ENCODE measurements around a stretch of chr7.

DNA sequence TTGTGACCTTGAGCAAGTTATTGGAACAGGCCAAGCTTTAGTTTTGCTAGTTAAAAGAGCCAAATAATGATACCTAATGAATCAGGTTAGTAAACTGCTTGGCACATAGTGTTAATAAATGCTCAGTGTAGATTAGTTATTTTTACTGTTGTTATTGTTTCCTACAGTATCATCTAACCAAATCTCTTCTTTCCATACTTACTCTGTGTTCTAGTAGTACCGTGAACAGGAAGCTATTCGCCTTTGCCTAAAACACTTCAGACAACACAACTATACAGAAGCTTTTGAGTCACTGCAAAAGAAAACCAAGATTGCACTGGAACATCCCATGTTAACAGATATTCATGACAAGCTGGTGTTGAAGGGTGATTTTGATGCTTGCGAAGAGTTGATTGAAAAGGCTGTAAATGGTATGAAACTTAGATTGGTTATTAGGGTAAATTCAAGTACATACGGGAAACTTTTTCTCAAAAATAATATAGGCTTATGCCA lies 71.4 kb downstream of the MKLN1 start:
- RRBS: no CpG with 5 or more reads among the region's 4 CpGs

DNA sequence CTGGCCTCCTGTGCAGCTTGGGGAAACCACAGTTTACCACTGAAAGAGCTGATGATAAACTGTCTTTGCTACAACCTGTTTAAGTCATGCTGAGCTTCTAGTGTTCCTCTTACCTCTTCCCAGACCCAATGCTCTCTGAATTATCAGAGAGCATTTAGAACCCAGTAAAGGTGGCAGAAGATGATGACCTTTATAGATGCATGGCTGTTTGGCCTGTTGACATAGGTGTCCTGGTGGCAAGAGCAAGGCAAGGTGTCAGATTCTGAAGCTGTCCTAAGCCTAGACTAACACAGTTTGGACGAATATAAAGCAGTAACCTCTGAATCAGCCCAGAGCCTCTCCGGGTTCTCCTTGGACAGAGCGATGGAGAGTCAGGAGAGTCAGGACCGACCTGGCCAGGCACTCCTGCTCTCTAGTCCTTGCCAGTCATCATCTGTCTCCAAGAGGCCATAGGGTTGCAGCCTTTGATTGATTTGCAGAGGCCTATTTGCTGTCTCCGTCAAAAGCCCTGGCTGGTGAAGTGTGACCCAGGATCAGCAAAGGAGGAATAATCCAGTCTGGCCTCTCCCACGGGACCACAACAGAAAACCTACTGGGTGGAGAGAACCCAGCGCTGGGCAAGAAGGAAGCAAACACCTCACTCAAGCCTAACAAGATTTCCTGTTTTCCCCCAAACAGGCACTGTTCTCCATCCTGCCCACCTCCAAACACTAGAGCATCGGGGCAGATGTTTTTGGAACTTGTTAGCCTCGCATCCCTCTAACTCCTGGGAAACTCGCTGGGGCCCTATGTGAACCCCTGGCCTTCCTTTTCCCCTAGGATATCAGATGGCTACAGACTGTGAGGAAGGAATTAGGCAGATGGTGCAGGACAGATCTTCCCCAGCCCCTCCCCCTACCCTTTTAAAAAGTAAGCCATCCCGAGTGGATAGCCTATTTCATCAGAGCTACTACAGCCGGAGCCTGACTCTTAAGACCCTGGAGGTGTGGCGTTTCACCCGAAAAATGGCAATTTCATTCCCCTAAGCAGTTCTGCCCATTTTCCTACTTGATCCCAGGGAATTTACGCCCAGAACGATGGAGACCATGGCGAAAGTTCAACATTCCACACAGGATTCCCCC lies 54.5 kb downstream of the PODXL start:
- RRBS: no CpG with 5 or more reads among the region's 17 CpGs

- RRBS: no CpG with 5 or more reads among the region's 11 CpGs
Observed at GRCh38 chr7:131506210-131506471, 50.3 kb downstream of the PODXL start.

DNA sequence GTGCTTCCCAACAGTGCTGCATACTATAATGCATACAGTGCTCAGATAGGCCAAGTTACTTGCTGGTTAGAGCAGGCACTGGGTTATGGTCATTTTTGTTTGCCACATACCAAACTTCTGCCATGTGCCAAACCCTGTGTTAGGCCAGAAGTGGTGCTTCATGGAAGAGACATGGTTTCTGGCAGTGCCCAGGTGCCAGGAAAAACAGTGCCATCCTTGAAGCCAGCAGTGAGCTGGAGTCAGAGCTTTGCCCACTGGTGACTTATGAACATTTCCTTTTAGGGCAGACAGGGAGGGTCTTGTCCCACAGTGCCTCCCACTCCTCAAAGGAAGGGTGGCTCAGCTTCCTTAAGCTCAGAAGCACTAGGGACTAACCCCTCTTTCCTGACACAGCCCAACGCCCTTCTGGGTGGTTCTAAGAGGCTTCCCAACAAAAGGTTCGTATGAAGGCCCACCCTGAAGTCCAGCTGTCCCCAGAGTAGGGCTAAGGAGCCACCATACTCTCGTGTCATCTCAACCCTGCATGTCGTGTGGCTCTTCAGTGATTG lies 2.0 kb downstream of the PODXL start:
- RRBS: no CpG with 5 or more reads among the region's 4 CpGs

- RRBS: no CpG with 5 or more reads among the region's 7 CpGs
Observed at GRCh38 chr7:131619444-131620180, 63.2 kb upstream of the PODXL start.

GRCh38 chr7:132035657-132036253 lies 479.3 kb upstream of the PODXL start:
- RRBS: no CpG with 5 or more reads among the region's 6 CpGs

- RRBS: no CpG with 5 or more reads among the region's 5 CpGs
Observed at GRCh38 chr7:132225197-132225549, 351.1 kb downstream of the PLXNA4 start.

GRCh38 chr7:132410255-132410733 lies 166.0 kb downstream of the PLXNA4 start:
- RRBS: no CpG with 5 or more reads among the region's 7 CpGs

GRCh38 chr7:132417096-132417656 lies 159.1 kb downstream of the PLXNA4 start:
- RRBS: no CpG with 5 or more reads among the region's 7 CpGs

GRCh38 chr7:132434123-132434562 lies 142.1 kb downstream of the PLXNA4 start:
- RRBS: 63% methylated on average over 2 of the region's 4 CpGs

- RRBS: no CpG with 5 or more reads among the region's 1 CpG
Observed at GRCh38 chr7:132929440-132929884, 152.4 kb downstream of the CHCHD3 start.

GRCh38 chr7:133369012-133369607 lies 116.2 kb downstream of the EXOC4 start:
- RRBS: no CpG with 5 or more reads among the region's 3 CpGs

- RRBS: no CpG with 5 or more reads among the region's 6 CpGs
Observed at GRCh38 chr7:133501844-133502213, 249.0 kb downstream of the EXOC4 start.

DNA sequence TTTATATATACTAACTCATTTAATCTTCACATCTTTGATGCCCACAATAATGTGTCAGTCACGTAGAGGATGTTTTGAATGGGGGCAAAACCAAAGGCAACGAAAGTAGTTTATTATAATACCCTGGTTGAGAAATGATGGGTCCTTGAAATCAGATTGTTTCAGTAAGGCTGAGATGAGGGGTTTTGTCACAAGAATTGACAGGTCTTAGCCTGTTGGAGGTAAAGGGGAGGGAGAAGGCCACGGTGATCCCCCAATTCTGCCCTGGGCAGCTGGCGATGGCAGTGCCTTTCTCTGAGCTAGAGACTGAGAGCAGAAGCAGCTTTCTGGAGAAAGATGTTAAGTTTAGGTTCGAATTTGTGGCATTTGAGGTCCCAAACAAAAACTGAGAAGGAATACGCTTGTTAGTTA lies 373.2 kb upstream of the LRGUK start:
- RRBS: no CpG with 5 or more reads among the region's 6 CpGs

- RRBS: no CpG with 5 or more reads among the region's 7 CpGs
Observed at GRCh38 chr7:133836274-133836791, 290.8 kb upstream of the LRGUK start.

- RRBS: no CpG with 5 or more reads among the region's 3 CpGs
Observed at GRCh38 chr7:133947425-133948056, 179.6 kb upstream of the LRGUK start.

GRCh38 chr7:134033699-134034348 lies 93.3 kb upstream of the LRGUK start:
- RRBS: no CpG with 5 or more reads among the region's 4 CpGs

GRCh38 chr7:134315657-134316178 lies 1.0 kb downstream of the SLC35B4 start:
- RRBS: no CpG with 5 or more reads among the region's 8 CpGs